Measurements from ENCODE around the gene UNC13B.

DNA sequence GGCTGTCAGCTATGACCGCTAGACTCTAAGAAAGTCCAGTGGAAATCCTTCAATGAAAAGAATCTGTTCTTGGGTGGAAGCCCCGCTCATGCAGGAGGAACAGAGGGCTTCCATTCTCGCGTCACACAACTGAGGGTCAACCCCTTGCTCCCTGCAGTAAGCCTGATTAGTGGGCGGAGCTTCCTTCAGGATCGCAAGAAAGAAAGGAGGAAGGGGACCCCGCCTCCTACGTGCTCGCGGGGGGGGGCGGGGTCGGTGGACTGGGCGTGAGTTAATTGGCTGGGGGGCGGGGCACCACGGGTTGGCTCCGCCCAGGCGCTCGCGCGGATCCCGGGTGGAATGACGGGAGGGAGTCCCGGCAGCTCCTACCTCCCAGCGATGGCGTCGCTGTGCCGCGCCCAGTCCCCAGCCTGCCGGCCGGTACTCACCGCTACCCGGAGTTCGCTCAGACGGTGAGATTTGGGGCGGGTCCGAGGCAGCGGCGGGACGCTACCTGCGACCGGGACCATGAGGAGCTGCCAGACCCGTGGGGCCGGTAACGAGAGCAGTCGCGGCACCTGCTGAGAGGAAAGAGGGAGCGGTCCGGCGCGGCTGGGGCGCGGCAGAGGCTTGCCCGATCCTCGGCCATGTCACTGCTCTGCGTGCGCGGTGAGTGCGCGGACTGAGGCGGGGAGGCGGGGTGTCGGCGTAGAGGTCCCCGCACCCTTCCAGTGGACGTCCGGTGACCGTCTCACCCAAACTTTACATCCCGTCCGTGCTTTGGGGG, at the start of gene UNC13B:
Gene UNC13B (plus strand): TSS at position 352 of the 766 bp plus-strand sequence.
- RAMPAGE, long total RNA = no peak
- RRBS = 1% methylated on average over 23 of the region's 69 CpGs

- RAMPAGE, long total RNA = no peak
Observed at GRCh38 chr9:35177557-35177921, 15.7 kb downstream of the UNC13B start.

GRCh38 chr9:35236510-35237246, 74.9 kb downstream of the UNC13B start:
- RAMPAGE, long total RNA = no peak
- RRBS = no CpG with 5 or more reads among the region's 5 CpGs

GRCh38 chr9:35257824-35258317, 96.1 kb downstream of the UNC13B start:
- RAMPAGE, long total RNA = no peak
- RRBS = no CpG with 5 or more reads among the region's 4 CpGs

DNA sequence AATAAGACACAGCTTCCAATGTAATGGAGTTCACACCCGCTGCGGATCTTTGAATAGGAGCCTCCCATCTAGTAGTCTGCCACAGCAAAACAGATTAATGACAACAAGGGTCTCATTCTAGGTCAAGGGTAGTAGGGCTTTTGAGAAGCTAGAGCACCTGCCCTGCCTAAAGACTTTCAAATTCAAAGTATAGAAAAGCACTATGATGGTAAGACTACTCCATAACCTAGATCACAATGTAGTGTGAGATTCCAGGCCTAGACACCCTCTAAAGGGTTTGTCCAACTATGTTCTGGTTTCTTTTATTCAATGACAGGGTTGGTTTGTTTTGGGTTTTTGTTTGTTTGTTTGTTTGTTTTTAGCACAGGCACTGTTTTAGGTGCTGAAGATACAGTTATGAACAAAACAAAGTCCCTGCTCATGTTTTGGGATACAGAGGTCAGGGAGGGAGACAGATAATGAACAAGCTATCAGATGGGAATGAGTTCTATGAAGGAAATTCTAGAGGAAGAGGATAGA, 145.3 kb upstream of the RUSC2 start:
- RAMPAGE, long total RNA = no peak
- RRBS = no CpG with 5 or more reads among the region's 2 CpGs

DNA sequence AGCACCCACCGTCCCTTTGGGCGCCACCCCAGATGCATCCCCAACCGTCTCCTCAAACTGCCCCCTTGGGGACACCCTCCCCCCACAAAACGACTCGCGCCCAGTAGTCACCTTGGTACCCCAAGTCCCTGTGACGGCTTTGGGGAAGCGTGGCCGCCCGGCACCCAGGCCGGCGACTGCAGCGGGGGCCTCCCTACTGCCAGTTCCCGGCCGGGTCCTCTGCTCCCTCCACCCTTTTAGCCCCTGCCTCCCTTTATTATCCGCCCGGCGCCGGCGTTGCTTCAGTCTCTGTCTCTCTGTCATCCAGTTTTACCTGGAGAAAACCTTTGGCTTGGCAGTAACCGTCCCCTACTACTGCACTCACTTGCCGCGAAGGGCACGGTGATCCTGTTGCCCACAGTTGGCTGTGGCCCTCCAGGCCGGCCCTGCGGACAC, 534 bp downstream of the RUSC2 start:
- RAMPAGE, long total RNA = no peak
- RRBS = 6% methylated on average over 4 of the region's 26 CpGs

DNA sequence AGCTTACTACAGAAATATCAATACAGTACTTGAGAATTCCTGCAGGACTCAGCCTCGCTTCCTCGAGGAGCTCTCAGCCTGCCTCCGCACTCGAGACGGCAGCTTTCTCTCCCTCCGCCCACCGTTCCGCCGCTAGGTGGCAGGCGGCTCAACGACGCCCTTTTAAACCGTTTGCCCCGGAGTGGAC, 1.3 kb upstream of the TESK1 start:
- RAMPAGE, long total RNA = no peak
- RRBS = no CpG with 5 or more reads among the region's 14 CpGs

- RAMPAGE, long total RNA = no peak
- RRBS = no CpG with 5 or more reads among the region's 21 CpGs
Observed at GRCh38 chr9:35606639-35607730, 1.9 kb downstream of the TESK1 start.

- RAMPAGE, long total RNA = no peak
- RRBS = 19% methylated on average over 18 of the region's 55 CpGs
Observed at GRCh38 chr9:35675745-35676550, 2.2 kb downstream of the CA9 start.

GRCh38 chr9:35684219-35685209, 5.2 kb downstream of the TPM2 start:
- RAMPAGE, long total RNA = no peak
- RRBS = no CpG with 5 or more reads among the region's 18 CpGs

GRCh38 chr9:35685214-35686054, 4.3 kb downstream of the TPM2 start:
- RAMPAGE, long total RNA = no peak
- RRBS = 86% methylated on average over 7 of the region's 25 CpGs

GRCh38 chr9:35686300-35686623, 3.5 kb downstream of the TPM2 start:
- RAMPAGE, long total RNA = no peak
- RRBS = no CpG with 5 or more reads among the region's 3 CpGs

- RAMPAGE, long total RNA = no peak
- RRBS = 10% methylated on average over 31 of the region's 74 CpGs
Observed at GRCh38 chr9:35690066-35691005, 611 bp upstream of the TPM2 start.

DNA sequence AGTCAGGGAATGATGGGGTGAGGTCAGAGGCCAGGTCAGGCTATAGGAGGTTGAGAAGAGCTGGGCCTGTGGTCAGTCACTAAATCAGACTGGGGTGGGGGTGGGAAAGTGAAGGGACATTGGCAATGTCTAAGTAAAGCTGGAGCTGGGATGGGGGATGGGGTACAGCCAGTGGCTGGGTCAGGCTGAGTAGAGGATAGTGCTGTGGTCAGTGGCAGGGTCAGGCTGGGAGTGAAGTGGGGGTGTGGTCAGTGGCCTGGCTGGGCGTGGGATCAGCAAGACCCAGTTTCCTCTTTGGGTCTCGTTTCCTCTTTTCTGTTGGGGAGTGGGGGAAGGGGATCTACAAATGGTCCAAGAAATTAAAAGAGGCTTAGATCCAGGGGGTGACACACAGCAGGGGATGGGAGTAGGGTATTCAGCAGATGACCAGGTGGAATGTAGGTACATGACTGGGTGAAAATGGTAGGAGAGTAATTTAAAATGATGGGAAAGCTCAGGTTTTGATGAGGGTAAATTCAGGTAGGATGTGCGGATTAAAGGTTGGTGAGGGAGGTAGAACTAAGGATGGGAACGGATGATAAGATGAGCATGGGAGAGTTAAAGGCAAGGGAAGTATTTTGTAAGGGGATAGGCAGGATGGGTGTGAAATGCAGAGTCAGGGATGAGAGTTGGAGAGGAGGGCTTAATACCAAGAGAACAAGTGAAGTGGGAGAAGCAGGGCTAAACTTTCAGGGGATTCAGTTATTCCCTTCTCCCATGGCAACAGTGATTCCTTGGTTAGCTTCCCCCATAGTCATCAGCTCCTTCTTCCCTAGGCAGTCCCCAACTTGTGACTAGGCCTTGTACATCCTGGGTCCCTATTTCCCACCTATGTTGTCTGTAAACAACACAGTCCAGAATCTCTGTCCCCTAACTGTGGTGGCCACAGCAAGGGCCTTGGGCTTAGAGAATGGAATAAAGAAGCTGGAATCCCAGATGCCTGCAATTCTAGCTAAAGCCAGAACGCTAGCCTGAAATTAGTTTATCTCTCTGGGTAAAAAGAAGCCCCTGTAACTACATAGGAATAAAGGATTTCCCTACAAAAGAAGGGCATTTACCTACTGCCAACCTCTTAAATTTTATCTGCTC, 1.5 kb downstream of the TLN1 start:
- RAMPAGE, long total RNA = no peak
- RRBS = no CpG with 5 or more reads among the region's 5 CpGs

DNA sequence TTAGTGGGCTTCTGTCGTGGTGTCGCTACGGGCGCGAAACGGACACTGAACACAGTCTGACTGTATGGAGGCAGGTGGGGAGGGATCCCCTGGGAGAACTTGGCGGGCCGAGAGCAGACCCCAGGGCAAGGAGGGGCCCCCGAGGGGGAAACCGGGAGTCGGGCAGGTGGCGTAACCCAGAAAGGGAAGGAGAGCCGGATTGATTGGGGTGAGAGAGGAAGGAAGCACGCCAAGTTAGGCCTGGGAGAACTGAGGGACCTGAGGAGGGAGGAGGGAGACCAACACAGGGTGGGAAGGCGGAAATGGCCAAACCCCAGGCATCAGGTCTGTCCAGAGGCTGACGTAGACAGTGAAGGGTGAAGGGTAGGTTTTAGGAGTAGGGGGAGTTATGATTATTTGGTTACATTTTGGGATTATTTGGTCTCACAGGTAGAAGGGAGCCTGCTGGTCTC, 3.3 kb upstream of the MSMP start:
- RAMPAGE, long total RNA = no peak
- RRBS = 0% methylated on average over 3 of the region's 16 CpGs

- RAMPAGE, long total RNA = no peak
- RRBS = no CpG with 5 or more reads among the region's 28 CpGs
Observed at GRCh38 chr9:35962027-35962895, 4.3 kb upstream of the OR2S2 start.

DNA sequence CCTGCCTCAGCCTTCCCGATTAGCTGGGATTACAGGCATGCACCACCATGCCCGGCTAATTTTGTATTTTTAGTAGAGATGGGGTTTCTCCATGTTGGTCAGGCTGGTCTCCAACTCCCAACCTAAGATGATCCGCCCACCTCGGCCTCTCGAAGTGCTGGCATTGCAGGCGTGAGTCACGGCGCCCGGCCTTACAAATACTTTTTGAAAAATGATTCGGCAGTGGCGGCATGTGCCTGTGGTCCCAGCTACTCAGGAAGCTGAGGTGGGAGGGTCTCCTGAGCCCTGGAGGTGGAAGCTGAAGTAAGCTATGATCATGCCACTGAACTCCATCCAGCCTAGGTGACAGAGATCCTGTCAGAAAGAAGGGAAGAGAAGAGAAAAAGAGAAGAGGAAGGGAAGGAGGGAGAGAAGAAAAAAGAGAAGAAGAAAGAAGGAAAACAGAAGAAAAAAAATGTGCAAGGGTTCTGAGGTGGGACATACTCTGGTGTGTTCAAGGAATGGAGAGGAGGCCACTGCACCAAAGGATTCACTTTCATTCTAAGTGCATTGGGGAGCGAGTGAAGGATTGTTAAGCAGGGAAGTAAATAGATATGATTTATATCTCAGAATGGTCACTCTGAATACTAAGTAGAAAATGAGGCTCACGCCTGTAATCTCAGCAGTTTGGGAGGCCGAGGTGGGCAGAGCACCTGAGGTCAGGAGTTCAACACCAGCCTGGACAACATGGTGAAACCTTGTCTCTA, 8.9 kb upstream of the CCIN start:
- RAMPAGE, long total RNA = no peak
- RRBS = no CpG with 5 or more reads among the region's 14 CpGs

DNA sequence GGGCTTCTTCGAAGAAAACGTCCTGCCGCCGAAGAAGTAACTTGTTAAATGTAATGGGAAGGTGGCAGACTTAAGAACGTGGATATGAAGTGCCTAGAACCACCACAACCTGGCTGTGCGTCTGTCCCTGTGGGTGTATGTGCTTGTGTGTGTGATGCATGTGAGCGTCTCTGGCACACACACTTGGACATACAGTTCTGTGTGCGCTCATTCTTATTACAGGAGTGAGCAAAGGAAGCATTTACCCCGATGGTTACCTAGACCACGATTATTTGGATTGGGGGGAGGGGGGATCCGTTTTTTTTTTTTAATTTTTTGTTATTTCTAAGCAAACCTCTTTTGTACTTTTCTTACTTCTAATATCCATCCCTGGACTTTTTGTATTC, 6.7 kb upstream of the CCIN start:
- RAMPAGE, long total RNA = no peak
- RRBS = no CpG with 5 or more reads among the region's 11 CpGs

DNA sequence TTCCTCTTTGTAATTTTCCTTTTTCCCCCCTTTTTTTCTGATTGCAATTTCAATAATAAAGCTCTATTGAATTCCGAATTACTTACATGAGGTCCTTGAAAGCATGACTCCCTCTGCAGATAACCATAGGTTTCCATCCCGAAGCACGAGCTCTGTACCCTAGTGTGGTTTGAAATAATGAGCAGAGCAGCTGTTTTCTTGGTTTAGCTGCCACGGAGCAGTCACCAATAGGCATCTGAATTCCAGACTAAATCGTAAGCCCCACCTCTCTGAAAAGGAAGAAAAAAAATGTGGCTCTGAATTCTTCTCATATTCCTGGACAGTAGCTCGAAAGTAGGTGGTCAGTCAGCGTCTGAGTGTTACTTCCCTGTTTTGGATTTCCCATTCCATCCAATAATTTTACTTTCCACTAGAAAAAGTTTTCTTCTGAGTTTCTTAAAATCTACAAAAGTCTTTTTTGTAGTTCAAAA, 18.6 kb upstream of the GNE start:
- RAMPAGE, long total RNA = no peak
- RRBS = no CpG with 5 or more reads among the region's 7 CpGs

DNA sequence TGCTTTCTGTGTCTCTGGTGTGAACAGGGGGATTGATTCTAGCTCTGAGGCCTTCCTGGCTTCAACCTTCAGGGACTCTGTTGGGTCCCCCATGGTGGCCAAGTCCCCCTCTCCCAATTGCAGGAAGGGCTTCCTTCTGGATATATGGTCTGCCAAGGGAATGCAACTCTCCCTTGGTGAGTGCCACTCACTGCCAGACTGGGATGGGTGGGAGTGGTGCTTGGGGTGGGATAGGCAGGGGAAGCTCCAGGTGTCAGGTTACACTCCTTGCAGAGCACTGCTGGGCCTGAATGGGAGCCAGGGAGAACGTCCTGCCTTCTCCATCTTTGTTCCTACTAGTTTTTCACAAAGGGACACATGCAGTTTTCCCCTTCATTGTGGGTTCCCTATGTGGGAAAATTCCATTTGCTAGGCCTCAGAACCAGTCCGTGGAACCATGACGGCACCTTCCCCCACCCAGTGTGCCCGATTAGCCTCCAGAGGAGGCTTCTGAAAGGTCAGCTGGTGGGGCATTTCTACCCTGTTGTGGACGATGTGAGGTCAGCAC, 153.3 kb downstream of the MELK start:
- RAMPAGE, long total RNA = no peak
- RRBS = no CpG with 5 or more reads among the region's 5 CpGs